Upper lobe of left lung (tissue), 5 donors: ENCODE results near the genes SULT1A4 and QPRT.

DNA sequence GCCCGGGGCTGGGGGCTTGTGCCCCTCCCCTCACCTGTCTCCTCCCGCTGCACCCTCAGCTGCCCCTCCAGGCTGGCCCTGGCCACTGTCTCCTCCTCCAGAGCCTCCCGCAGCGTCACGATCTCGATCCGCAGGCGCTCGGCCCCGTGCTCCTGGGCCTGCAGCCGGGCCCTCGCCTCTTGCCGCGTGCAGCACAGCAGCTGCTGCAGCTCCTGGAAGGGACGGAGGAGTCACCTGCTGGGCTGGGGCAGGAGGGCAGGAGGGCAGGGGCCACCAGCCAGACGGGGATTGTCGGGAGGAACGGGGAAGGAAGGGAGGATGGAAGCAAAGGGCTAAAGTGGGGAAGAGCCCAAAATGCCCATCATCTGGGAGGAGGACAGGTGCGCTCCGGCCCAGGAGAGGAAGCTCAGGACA, 19.0 kb downstream of the RABEP2 start:
- PRO-cap, 2 experiments: no peak in any of the 2 experiments
- RAMPAGE, long total RNA, 4 experiments: no peak in any of the 4 experiments

- PRO-cap, 2 experiments: no peak in any of the 2 experiments
- RAMPAGE, long total RNA, 4 experiments: no peak in any of the 4 experiments
These were observed 175.0 kb downstream of the LAT start for GRCh38 chr16:29159825-29160276.

DNA sequence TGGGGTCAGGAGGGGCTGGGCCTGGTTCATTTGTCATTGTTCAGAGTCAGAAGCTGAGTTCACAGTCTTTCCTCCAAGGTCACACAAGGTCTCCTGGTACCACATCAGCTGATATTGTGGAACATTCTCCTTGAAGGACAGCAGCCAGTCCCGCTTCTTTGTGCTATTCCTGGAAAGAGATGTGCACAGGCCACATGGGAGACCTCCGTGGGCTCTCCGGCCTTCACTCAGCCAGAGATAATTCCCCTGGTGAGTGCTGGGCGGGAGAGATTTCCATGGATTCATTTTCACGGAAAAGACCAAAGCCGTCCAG, 198.1 kb downstream of the LAT start:
- PRO-cap, 2 experiments: no peak in any of the 2 experiments
- RAMPAGE, long total RNA, 4 experiments: no peak in any of the 4 experiments

- PRO-cap, 2 experiments: no peak in any of the 2 experiments
- RAMPAGE, long total RNA, 4 experiments: no peak in any of the 4 experiments
These were observed 158.1 kb downstream of the NPIPB11 start for GRCh38 chr16:29248185-29248997.

- PRO-cap, 2 experiments: no peak in any of the 2 experiments
- RAMPAGE, long total RNA, 4 experiments: no peak in any of the 4 experiments
These were observed 150.5 kb downstream of the NPIPB11 start for GRCh38 chr16:29255983-29256357.

- PRO-cap, 2 experiments: no peak in any of the 2 experiments
- RAMPAGE, long total RNA, 4 experiments: no peak in any of the 4 experiments
These were observed 99.4 kb downstream of the NPIPB11 start for GRCh38 chr16:29306952-29307586.

- PRO-cap, 2 experiments: no peak in any of the 2 experiments
- RAMPAGE, long total RNA, 4 experiments: no peak in any of the 4 experiments
These were observed 69.2 kb downstream of the NPIPB11 start for GRCh38 chr16:29337250-29337825.

DNA sequence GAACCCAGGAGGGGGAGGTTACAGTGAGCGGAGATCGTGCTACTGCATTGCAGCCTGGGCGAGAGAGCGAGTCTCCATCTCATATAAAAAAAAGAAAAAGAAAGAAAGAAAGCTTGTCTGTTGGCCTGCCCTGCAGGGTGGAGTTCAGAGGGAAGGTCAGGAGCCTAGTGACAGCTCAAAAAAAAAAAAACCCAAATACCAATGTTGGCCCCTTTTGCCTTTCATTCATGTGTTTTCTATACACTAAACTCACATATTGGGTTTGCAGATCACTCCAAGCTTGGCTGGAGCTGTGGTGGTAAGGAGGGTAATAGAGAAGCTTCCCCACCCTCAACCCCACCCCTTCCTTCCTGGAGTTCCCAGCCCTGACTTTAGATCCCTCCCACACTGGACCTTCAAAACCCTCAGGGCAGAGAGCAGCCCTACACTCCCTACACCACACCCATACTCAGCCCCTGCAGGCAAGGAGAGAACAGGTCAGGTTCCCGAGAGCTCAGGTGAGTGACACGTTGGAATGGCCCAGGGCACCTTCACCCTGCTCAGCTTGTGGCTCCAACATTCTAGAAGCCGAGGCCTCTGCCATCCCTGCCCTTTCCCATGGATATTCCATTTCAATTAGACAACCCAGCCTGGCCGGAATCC, at the start of gene SULT1A4:
Gene SULT1A4 (plus strand): TSS at position 425 of the 642 bp plus-strand sequence.
- PRO-cap, 2 experiments: no peak in any of the 2 experiments
- RAMPAGE, long total RNA, 4 experiments: no peak in any of the 4 experiments

DNA sequence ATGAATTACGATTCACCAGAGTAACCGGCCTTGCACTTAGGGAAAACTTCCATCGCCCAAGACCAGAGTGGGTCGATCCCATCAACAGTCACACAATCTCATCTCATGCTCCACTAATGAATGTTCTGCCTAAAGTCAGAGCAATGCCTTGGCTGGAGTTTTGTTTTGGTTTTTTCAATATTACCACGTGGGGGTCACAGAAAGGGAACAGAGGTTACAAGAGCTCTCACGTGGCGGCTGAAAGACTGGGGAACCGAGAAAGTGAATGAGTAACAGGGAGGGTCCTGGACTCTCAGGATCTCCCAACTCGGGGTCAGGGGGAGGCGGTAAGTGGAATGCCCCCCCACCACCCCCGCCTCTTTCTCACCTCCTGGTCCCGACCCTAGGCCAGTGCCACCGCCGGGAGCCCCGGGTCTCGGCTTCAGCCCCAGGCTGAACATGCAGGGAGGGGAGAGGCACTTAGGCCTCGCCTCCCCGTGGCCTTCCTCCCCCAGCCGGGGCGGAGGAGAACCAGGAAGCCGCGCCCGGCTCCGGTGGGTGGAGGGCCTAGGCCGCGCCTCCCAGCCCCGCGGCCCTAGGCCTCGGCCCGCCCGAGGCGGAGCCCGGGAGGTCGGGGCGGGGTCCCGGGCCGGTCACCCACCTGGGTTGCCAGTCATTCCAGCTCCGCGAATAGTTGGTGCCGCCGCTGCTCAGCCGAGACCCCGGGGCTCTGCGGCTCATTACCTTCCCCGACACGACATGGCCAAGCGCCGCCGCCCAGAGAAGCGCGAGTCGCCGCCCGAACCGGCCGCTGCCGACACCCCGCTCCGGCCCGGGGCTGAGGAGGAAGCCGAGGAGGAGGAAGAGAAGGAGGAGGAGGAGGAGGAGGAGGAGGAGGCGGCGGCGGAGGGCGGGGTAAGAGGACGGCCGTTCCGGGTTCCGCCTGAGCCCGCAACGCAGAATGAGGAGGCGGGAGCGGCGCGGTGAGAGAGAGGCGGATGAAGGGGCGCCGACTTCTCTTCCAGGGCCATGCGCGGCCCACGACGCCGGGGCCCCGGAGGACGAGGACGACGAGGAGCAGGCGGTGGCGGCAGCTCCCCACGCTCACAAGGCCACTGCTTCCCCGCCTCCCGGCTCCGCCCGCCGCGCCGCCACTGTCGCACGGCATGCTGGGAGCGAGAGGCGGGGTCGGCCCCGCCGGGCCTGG, 68.4 kb upstream of the SPN start:
- PRO-cap, 2 experiments: peak in 2 of 2 experiments; most common plus-strand start position 902 of the sequence (in 2); most common minus-strand start position 1,135 of the sequence (in 2)
- RAMPAGE, long total RNA, 4 experiments: start-site peak on the plus strand in 2 of 4 experiments, centred at positions 611 to 612 of the sequence, 8 to 31 reads per replicate; start-site peak on the minus strand in 4 of 4 experiments, centred at positions 322 to 965 of the sequence, 16 to 121 reads per replicate

- PRO-cap, 2 experiments: no peak in any of the 2 experiments
- RAMPAGE, long total RNA, 4 experiments: no peak in any of the 4 experiments
These were observed 556 bp upstream of the SPN start for GRCh38 chr16:29662362-29663019.

GRCh38 chr16:29678653-29679744, at the start of gene QPRT:
QPRT (plus strand) TSS chr16:29679180.
- PRO-cap, 2 experiments: no peak in any of the 2 experiments
- RAMPAGE, long total RNA, 4 experiments: start-site peak on the plus strand in 3 of 4 experiments, at chr16:29679116-29679184 at its widest, 19 to 31 reads per replicate

DNA sequence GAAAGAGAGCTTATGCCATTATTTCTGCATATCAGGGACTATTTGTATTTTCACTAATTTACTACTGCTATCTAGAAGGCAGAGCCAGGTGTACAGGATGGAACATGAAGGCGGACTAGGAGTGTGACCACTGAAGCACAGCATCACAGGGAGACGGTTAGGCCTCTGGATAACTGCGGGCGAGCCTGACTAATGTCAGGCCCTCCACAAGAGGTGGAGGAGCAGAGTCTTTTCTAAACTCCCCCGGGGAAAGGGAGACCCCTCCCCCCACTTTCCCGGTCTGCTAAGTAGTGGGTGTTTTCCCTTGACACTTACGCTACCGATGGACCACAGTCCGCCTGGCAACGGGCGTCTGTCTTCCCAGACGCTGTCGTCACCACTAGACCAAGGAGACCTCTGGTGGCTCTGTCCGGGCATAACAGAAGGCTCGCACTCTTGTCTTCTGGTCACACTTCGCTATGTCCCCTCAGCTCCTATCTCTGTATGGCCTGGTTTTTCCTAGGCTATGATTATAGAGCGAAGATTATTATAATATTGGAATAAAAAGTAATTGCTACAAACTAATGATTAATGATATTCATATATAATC, 24.3 kb downstream of the C16orf54 start:
- PRO-cap, 2 experiments: no peak in any of the 2 experiments
- RAMPAGE, long total RNA, 4 experiments: no peak in any of the 4 experiments

DNA sequence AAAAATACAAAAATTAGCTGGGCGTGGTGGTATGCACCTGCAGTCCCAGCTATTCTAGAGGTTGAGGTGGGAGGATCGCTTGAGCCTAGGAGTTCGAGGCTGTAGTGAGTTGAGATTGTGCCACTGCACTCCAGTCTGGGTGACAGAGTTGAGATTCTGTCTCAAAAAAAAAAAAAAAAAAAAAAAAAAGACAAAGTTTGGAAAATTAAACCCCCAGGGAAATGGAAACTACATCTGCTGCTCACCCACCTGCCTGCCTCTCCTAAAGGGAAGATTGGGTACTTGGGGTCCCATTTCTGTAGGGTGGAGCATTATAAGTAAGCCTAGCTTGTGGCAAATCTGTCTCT, 2.7 kb downstream of the C16orf54 start:
- PRO-cap, 2 experiments: no peak in any of the 2 experiments
- RAMPAGE, long total RNA, 4 experiments: no peak in any of the 4 experiments

DNA sequence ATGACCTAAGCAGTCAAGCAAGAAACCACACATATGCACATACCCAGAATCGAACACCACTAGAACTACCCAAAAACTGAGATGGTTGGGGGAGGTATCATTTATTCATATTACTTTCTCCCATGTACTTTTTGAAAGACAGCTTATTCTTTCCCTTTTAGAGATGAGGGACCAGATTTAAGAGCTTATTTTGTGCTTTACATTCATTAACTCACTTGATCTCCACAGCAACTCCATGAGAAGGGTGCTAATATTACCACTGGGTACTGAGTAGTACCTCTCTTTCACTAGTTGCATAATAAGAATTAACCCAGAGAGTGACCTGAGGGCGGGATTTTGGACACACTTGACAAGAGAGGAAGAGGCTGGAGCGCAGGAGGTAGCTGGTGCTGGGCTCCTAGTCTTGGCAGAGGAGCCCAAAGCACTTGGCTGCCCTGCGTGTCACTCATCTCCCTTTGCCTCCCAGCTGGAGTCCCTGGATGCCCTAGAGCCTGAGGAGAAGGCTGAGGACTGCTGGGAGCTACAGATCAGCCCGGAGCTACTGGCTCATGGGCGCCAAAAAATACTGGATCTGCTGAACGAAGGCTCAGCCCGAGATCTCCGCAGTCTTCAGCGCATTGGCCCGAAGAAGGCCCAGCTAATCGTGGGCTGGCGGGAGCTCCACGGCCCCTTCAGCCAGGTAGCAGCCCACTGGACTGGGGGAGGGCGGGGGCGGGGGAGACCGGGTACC, 1.8 kb upstream of the MAZ start:
- PRO-cap, 2 experiments: peak in 2 of 2 experiments; most common plus-strand start position 352 of the sequence (in 2)
- RAMPAGE, long total RNA, 4 experiments: start-site peak on the plus strand in 1 of 4 experiments, centred at position 366 of the sequence, 68 reads per replicate

- PRO-cap, 2 experiments: no peak in any of the 2 experiments
- RAMPAGE, long total RNA, 4 experiments: no peak in any of the 4 experiments
These were observed 4.3 kb downstream of the MVP start for GRCh38 chr16:29824474-29825006.

DNA sequence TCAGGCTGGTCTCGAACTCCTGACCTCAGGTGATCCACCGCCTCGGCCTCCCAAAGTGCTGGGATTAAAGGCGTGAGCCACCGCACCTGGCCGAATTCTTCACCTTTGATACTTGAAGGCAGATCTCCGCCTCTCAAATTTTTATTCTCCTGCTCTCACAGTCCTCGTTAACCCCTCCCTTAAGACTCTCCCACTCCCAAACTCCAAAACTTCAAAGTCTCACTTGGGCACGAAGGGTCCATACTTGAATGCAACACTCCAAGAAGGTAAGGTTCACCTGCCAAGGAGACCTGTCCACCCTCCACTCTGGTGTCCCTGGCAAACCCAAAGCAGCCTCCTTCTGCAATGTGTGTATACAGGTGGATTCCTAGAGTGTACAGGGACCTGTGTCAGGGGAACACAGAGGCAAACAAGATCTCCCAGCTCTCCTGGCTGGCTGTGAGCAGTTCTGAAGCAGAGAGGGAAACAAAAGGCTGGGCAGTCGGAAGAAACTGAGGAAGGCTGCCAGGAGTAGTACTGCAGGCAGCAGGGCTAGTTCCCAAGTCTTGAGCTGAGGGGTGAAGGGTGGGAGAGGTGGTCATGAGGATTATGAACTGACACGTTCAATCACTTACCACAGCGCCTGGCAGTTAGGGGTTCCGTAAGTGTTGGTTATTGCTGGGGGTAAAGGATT, 965 bp downstream of the KCTD13 start:
- PRO-cap, 2 experiments: no peak in any of the 2 experiments
- RAMPAGE, long total RNA, 4 experiments: no peak in any of the 4 experiments

GRCh38 chr16:29992318-29992904, 3.0 kb downstream of the HIRIP3 start:
- PRO-cap, 2 experiments: no peak in any of the 2 experiments
- RAMPAGE, long total RNA, 4 experiments: no peak in any of the 4 experiments

GRCh38 chr16:30114243-30114944, 1.1 kb upstream of the GDPD3 start:
- PRO-cap, 2 experiments: no peak in any of the 2 experiments
- RAMPAGE, long total RNA, 4 experiments: start-site peak on the minus strand in 1 of 4 experiments, at chr16:30114205-30114638 at its widest, 36 reads per replicate

DNA sequence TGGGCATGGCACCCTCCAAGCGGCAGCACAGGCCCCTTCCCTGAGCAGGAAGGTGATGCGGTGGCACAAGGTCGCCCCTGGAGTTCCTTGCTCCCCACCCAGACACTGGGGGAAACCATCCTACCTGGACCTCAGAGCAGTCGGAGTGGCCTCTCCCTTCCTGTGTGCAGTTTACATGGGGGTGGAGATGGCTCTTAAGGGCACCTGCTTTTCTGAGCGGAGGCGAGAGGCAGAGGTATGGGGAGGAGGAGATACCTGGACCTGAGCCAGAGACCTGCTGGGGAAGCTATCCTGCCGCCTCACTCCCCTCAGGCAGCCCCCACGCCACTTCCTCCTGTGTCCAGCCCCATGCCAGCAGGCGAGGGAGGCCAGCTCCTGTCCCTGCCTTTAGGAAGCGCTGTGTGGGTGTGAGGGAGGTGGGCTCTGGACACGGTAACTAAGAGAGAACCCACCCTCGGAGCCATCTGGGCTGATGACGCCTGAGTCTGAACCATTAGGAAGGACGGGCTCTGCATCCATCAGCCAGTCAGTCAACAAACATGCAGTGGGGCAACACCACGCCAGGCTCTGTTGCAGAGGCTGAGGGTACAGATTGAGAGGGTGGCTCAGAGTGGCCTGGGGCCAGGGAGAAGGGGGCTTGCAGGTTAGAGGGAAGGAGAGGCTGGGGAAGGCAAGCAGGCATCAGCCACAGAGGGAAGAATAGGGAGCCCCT, 1.1 kb downstream of the CORO1A start:
- PRO-cap, 2 experiments: no peak in any of the 2 experiments
- RAMPAGE, long total RNA, 4 experiments: start-site peak on the minus strand in 1 of 4 experiments, centred at position 160 of the sequence, 8 reads per replicate

- PRO-cap, 2 experiments: no peak in any of the 2 experiments
- RAMPAGE, long total RNA, 4 experiments: no peak in any of the 4 experiments
These were observed 4.8 kb downstream of the CORO1A start for GRCh38 chr16:30188139-30188687.